Camera-type eye (tissue), 1 donor: ENCODE results near the gene ONECUT1.

GRCh38 chr15:51172208-51172667, 77.5 kb upstream of the TNFAIP8L3 start:
- RAMPAGE, long total RNA: no peak

DNA sequence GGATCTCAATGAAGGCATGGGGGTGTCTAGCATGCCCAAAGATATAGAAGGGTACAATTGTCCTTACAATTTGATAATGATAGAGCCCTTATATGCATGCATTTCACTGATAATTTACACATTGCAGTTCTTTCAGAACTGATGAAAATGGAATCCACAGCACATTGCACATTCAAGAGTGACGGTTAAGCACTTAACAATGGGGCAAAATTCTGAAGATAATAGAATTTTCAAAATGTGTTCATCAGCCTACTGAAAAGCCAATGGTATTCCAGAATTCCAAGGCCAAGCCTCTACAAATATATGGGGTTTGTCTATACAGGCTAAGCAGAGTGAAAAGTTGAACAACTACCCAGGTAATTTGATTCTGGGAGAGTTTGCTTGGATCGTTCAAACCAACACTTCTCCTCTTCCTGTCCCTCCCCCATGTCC, 113.6 kb upstream of the TNFAIP8L3 start:
- RAMPAGE, long total RNA: no peak

DNA sequence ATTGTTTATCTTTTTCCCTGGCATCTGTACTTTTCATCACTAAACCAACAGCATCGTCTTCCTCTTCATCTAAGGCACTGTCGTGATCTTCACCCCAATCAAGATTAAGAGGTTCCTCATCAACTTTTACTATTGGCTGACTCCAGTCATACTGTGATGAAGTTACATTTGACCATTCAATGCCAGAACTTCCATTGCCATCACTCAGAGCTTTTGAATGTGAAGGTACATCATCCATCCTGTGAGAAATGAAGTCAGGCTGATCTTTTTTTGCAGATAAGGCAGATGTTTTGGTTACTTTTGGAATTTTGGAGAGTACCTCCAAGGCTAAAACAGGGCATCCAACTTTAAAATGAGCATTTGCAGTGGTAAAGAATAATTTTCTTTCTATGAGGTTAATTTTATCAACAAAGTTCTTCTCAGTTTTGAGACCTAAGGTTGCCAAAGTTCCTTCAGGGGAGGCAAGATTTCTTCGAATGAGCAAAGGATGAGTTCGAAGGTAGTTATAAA, 139.7 kb downstream of the GLDN start:
- RAMPAGE, long total RNA: no peak

DNA sequence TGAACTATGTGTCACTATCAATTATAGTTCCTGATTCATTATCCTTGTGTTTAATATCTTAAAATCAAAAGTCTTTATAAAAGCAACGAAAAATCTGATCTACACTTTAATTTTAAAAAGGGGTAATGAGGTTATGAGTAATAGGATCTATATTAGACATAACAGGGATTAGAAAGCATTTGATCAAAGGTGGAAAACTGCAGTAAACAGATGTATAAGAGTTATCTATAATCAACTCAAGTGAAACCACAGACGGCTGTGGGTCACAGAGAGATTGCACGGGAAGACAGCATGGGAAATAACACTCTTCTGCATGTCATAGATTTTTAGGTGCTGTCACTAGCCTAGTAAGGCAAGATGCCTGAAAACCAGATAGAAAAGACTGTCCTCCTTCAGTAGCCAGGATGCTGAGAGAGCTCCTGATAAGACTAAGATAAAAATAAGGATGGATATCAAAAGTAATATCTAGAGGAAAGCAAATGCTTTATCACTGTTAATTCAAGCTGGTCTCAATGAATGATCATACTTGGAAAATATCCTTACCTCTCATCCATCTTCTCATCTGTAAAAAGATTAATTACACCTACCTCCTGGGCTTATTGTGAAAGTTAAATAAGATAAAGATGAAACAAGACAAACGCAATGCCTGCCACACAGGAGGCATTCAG, 1.8 kb downstream of the LYSMD2 start:
- RAMPAGE, long total RNA: no peak

GRCh38 chr15:51812904-51813441, 16.5 kb upstream of the TMOD3 start:
- RAMPAGE, long total RNA: no peak

- RAMPAGE, long total RNA: no peak
Observed at GRCh38 chr15:52223358-52224022, 32.3 kb upstream of the GNB5 start.

DNA sequence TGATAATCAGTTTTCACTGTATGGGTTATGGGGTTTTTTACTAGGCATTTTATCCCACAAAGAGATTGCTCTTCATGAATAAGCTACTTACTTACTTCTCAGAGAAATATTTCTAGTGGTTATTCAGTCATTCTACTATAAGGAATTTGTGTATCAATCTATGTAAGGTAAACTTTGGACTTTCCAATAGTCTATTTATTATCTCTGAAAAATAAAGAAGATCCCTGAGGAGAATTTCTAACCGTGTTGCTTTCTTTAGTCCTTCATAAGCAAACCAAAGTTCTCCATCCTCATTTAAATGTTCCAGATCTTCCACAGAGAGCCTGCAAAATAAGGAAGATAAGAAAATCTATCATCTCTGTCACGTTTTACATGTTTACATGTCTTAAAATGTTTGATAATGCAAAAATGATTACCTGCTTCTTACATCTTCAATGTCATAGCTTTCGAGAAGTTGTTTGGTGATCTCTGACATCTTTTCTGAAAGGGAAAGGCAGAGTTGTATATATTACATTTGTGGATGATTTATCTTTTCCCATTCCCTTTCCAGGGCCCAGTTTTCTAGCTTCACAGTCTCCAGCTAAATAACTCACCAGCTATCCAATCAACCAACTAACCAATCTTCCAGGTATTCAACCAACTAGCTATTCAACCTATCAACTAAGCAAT, 33.6 kb upstream of the GNB5 start:
- RAMPAGE, long total RNA: no peak

DNA sequence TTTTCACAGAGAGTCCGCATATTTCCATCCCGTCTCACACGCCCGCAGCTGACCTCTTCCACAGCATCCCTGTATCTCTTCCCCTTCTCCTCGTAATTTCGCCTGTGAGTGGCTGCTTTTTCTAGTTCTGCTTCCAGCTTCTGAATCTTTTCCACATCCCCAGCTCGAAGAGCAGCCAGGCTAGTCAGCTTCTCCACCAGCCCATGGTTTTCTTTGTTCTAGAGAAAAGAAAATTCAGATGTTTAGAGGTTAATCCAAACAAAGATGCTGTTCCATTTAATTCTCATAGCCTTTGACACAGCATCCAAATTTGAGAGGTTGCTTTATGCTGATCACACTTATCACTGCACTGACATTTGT, 46.2 kb upstream of the GNB5 start:
- RAMPAGE, long total RNA: no peak

DNA sequence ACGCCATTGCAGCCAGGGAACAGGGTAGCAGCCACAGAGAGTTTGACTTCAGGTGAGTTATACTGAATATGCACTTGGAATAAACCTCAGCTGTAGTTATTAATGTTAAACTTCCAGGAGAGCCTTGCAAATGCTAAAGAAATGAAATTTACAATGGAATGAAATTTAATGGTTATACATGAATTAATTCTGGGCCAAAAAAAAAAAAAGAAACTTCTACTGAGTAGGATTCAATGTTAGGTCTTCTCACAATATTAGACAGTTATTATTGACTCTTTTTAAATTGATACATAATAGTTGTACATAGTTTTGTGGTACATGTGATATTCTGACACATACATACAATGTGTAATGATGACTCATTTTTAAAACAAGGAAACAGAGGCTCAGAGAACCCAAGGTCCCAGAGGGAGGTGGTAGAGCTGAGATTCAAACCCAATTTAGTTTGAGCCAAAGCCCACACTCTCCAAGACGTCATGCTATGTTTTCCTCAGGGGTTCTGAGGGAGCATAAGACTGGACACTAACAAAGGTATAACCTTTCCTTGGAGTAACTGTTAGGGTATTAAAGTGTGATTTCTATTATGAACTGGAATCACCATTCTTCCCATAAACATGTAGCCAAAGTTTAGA, 40.7 kb downstream of the MYO5C start:
- RAMPAGE, long total RNA: no peak

GRCh38 chr15:52256828-52257388, 38.7 kb downstream of the MYO5C start:
- RAMPAGE, long total RNA: no peak

- RAMPAGE, long total RNA: no peak
Observed at GRCh38 chr15:52294388-52294732, 1.2 kb downstream of the MYO5C start.

DNA sequence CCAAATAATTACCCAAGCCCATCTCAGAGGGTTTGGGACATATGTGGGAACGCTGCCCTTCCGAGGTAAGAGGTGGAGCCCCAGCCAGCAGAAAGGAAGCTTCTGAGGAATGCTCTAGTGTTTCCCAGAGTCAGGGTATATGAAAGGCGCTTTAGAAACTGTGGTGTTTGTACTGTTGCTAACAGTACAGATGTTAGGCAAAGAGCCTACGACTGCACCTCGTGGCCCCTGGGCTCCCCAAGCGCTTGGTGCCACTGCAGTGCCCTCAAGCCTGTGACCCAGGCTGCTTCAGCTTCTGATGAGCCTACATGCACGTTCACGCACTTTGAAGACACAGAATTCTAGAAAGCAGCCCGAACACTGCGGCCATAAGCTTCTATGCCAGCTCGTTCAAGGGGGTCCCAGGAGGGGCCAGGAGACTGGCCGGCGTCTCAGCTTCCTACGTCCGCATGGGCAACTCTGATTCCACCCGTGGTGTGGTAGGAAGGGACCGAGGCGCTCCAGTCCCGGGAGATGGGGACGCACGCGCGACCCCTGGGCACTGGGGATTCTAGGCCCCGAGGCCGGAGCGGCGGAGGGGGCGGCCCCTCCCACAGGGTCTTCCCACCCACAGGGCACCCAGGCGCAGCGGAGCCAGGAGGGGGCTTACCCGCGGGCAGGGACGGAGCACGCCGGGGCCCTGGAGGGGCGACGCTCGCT, 722 bp downstream of the MYO5C start:
- RAMPAGE, long total RNA: no peak

DNA sequence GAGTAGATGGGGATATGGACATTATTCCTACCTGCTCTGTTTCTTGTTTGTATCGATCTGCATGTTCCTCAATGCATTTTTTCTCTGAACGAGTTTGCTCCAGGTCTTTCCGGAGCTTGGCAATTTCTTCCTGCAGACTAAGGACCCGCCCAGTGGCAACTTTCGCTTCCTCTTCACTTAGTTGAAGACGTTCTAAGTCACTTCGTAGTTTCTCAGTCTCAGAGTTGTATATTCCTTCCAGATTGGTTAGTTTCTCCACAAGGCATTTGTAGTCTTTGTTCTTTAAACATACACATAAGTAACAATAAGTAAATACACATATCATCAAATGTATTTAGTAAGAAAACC, 74.5 kb upstream of the MYO5C start:
- RAMPAGE, long total RNA: no peak

DNA sequence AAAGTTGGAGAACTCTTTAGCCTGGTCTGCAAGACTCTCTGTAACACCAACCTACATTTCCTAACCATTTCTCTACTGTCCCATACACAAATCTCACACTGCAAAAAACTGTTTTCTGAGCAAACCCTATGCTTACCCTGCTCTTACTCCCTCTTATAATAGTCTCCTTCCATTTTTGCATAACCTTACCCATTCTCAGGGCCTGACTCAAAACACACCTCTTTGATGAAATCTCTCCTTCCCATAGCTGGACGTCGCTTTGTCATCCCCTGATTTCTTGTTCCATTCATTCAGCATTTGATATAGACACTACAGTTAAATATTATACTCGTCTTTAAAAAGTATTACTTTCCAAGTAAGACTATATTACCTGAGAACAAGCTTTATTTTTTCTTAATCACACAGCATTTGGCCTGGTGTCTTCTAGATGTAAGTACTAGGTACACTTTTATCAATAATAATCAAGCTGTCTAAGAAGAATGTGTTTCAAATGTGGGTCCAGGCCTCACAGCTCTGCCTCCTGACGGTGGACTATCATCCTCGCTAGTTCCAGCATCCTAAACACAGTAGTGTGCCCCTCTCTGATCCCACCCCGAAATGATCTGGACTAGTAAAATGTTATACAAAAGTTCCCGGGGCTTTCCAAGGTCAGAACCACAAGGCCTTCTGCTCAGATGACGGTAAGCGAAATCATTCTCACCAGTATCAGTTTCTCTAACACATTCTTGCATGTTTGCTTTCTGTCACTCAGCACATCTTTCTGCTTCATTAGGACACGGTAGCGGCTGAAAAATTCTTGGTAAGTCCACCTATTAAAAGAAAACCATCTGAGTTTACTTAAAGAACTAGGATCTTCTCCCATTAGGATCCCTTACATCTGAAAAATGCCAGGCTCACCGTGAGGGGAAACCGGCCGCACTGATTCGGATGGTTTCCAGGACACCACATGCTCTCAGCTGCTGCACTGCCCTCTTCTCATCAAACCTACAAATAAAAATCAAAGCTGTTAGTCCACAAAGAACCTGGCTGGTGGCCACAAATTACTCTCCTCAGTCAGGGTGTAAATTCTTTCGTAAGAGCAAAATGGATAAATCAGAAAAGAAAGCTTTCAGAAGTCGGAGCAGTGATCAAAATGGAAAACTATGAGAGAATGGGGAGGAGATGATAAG, 83.7 kb upstream of the MYO5C start:
- RAMPAGE, long total RNA: no peak

GRCh38 chr15:52382968-52383599, 87.5 kb upstream of the MYO5C start:
- RAMPAGE, long total RNA: no peak

- RAMPAGE, long total RNA: no peak
Observed at GRCh38 chr15:52483602-52484331, 44.9 kb downstream of the MYO5A start.

GRCh38 chr15:52789776-52790662, at the start of gene ONECUT1:
Gene ONECUT1, minus strand, starts transcription at chr15:52790336.
- RAMPAGE, long total RNA: start-site peak on the minus strand at chr15:52790241-52790396, 89 reads

GRCh38 chr15:52799842-52800350, 9.8 kb upstream of the ONECUT1 start:
- RAMPAGE, long total RNA: no peak

DNA sequence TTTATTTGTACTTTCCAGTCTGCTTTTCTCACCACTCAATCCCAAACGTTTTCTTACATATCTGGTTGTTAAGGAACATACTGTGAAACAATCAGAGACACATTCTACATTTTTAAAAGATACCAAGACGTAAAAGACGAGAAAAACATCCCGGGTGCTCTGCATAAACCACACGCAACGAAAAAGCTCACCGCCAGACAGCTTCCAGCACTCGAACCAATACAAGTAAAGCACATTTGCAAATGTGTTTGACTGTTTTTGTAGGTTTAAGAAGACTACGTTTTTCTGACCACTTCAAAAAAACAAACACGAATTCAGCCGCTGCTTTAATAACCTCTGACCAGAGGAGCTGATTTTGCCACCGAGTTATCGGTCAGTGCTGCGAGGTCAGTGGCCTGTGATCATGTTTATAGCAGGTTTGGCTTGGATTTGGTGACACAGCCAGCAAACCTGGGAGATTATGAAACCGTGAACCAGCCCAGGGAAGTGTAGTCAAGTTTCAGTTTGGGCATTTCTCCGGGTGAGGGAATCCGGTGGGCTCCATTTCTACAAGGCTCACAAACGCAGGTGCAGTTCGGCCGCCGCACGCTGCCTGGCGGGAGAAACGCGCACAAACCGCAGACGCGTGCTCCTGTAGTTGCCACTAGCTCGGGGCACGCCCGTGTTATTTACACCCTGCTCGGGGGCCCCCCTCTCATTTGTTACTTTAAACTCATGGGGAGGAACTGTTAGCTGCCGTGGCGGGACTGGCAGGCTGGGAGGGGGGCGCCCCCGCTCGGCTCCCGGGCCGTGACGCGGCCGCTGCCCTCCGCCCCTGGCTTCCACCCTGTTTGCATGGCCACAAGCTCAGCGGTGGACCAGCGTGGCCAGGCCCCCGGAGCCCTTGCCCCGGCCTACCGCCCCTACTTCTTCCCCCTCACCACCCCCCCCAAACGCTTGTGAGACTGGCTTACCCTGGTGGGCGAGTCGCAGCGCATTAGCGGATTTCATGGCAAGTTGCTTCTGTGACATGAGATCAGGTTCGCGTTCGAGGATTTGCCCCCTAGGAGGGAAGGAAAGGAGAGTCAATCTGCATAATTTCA, 13.5 kb upstream of the ONECUT1 start:
- RAMPAGE, long total RNA: no peak

DNA sequence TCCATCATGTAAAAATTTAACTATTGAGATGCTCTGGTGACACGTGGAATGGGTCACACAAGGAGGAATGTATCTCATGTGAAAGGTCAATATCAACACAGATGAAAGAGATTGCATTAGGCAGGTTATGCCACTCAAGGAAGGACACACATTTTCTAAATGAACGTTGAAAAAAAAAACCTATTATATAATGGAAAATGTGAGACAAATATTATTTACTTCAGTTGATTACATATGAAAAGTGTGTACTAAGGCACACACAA, 304.2 kb downstream of the WDR72 start:
- RAMPAGE, long total RNA: no peak